Adrenal gland (tissue), 7 donors: ENCODE measurements around a stretch of chr10.

DNA sequence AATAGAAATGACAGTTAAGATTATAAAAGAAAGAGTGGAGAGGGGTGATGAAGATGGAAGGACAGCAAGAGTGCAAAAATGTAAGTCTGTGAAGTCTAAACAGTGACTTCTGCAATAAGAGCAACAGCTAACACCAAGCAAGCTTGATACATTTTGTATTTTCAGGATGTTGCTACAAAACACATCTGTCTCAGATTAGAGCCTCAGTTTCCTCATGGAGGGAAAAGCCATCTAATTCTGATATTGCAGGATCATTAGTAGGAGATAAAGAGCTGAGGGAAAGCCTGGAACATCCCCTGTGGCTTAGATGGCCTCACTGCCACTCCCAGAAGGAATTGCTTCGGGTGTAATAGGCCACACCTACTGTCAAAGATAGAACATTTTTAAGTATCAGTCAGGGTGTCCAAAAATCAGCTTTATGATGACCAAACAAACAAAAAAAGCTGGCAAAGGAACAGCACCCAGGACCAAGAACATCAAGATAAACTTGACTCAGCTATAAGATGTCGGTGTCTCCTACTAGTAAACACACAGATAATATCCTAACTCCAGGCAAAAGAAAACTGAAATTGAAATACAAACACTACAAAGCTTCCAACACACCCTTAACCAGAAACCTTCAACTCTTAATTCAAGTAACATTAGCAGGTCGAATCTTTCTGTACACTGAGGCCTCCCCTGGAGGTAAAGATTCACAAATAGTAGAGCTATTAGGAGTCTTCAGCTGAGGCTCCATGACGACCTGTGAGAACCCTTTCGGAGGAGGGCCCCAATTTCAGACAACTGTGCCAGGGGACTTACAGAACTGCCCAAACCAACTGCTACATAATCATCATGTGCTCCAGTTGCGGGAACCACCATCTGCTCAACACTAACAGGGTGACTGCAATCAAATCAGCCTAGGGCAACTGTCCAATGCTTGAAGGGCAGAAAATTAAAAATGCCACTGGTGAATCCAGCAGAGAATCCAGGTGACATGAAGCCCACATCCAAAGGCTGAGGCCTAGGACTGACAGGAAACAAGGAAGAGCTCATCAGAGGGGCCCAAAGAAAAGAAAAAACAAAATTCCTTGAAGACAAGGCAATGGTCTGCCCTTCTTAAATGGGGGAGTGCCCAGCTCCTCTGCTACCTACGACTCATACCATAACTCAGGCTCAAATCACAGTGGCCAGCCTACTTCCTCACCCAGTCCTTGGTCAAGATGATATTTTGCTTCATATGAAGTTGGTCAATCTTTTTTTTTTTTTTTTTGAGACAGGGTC, 20.3 kb downstream of the XPNPEP1 start:
- PRO-cap, 3 experiments: no peak in any of the 3 experiments
- RAMPAGE, long total RNA, 4 experiments: no peak in any of the 4 experiments
- RRBS: no CpG with 5 or more reads among the region's 7 CpGs

- PRO-cap, 3 experiments: no peak in any of the 3 experiments
- RAMPAGE, long total RNA, 4 experiments: no peak in any of the 4 experiments
- RRBS: no CpG with 5 or more reads among the region's 2 CpGs
These were observed 36.4 kb upstream of the XPNPEP1 start for GRCh38 chr10:109959793-109960009.

GRCh38 chr10:109961479-109962219, 38.3 kb upstream of the XPNPEP1 start:
- PRO-cap, 3 experiments: no peak in any of the 3 experiments
- RAMPAGE, long total RNA, 4 experiments: no peak in any of the 4 experiments
- RRBS: no CpG with 5 or more reads among the region's 6 CpGs

GRCh38 chr10:110081759-110082455, 74.1 kb downstream of the ADD3 start:
- PRO-cap, 3 experiments: peak in 1 of 3 experiments; most common plus-strand start chr10:110082135 (in 1)
- RAMPAGE, long total RNA, 4 experiments: no peak in any of the 4 experiments
- RRBS: no CpG with 5 or more reads among the region's 3 CpGs

DNA sequence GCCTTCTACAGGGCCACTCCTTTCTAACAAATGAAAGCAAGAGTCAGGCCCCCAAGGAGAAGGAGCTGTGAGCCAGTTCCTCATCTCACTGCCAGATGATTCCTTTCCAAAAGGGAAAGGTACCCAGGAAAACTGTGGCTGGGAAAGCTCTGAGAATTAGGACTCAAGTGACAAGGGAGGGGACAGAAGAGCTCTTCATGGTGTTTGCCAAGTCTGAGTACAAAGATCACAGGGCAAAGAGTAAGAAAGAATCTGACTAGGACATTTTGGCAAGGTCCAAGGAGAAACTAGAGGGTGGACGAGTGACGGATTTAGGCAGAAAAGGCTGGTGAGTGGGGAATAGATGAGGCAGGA, 3.4 kb upstream of the MXI1 start:
- PRO-cap, 3 experiments: no peak in any of the 3 experiments
- RAMPAGE, long total RNA, 4 experiments: no peak in any of the 4 experiments
- RRBS: no CpG with 5 or more reads among the region's 2 CpGs

- PRO-cap, 3 experiments: peak in 3 of 3 experiments; most common plus-strand start chr10:110210112 (in 3); most common minus-strand start chr10:110210279 (in 3)
- RAMPAGE, long total RNA, 4 experiments: no peak in any of the 4 experiments
- RRBS: 1% methylated on average over 9 of the region's 60 CpGs
These were observed 2.5 kb downstream of the MXI1 start for GRCh38 chr10:110209767-110210515.

- PRO-cap, 3 experiments: peak in 1 of 3 experiments; most common minus-strand start chr10:110215803 (in 1)
- RAMPAGE, long total RNA, 4 experiments: no peak in any of the 4 experiments
- RRBS: no CpG with 5 or more reads among the region's 3 CpGs
These were observed 8.4 kb downstream of the MXI1 start for GRCh38 chr10:110215746-110216271.

DNA sequence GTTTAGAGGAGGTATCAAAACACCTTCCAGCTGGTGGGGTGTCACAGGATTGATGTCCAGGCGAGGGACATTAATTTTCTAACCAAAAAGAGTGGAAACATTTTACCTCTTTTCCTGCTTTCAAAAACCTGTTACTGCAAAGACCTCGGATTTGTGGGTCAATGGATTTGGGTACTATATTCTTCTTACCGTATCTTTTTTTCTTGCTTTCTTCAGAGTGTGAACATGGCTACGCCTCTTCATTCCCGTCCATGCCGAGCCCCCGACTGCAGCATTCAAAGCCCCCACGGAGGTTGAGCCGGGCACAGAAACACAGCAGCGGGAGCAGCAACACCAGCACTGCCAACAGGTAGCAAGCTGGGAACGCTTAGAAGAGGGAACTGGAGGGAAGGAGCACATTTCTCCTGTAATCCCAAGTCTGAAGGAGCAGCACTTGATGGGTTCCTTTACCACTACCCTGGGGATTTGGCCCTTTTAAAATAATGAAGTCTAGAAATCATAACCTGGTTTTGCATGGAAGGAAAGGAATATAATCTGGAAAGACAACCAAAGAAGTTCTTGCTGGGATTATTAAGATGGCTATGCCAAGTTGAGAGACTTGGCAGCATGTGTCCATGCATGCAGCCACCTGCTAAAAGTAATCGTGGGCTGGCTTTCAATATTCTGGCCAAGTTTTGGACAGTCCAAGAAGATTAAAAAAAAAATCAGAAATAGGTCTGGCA, 20.7 kb downstream of the MXI1 start:
- PRO-cap, 3 experiments: no peak in any of the 3 experiments
- RAMPAGE, long total RNA, 4 experiments: start-site peak on the plus strand in 1 of 4 experiments, centred at position 231 of the sequence, 22 reads per replicate
- RRBS: no CpG with 5 or more reads among the region's 12 CpGs

DNA sequence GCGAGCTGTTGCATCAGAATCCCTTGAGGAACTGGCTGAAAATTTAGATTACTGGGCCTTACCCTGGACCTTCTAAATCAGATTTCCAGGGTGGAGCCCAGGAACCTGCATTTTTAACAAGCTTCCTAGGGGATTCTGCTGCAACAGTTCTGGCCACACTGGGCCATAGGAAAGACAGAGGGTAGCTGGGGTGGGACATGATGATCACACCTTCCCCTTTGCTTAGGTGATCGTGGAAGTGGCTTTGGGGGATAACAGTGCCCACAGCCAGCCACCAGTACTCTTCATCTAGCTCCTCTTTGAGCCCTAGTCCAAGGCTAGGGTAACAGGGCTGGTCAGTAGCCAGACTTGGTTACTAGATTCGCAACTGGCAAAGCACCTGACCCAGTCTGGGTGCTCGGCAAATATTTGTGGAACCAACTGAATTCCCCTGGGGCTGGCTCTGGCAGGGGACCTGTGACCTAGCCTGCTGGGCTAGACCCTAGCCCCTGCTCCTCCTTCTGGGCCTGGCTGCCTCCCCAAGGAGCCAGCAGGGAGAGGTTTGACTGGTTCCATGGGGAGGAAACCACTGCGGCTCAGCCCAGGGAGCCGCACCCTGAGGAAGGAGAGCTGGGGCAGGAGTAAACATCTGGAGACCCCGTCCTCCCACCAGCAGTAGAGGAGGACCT, 67.0 kb upstream of the DUSP5 start:
- PRO-cap, 3 experiments: no peak in any of the 3 experiments
- RAMPAGE, long total RNA, 4 experiments: no peak in any of the 4 experiments
- RRBS: no CpG with 5 or more reads among the region's 7 CpGs

DNA sequence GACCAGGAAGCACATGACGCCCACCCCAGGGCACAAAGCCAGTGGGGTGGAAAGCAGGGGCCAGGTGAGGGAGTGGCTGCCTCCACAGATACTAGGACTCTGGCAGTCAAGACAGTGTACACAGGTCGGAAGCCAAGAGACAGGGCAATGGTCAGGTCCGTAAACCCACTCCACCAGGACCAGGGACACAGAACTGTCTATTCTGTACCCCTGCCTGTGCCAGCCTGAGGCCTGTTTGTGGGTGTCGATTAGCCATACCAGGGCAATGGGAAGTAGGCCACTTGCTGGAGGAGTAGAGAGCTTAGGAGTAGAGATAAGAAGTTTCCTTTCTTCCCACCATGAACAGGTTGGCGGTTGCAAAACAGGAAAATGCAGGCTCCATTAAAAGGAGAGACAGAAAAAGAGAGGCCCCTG, 33.2 kb upstream of the DUSP5 start:
- PRO-cap, 3 experiments: no peak in any of the 3 experiments
- RAMPAGE, long total RNA, 4 experiments: no peak in any of the 4 experiments
- RRBS: no CpG with 5 or more reads among the region's 5 CpGs

GRCh38 chr10:110500918-110502111, 3.6 kb downstream of the DUSP5 start:
- PRO-cap, 3 experiments: peak in 3 of 3 experiments; most common plus-strand start chr10:110501324 (in 1); most common minus-strand start chr10:110501389 (in 3)
- RAMPAGE, long total RNA, 4 experiments: no peak in any of the 4 experiments
- RRBS: no CpG with 5 or more reads among the region's 14 CpGs

DNA sequence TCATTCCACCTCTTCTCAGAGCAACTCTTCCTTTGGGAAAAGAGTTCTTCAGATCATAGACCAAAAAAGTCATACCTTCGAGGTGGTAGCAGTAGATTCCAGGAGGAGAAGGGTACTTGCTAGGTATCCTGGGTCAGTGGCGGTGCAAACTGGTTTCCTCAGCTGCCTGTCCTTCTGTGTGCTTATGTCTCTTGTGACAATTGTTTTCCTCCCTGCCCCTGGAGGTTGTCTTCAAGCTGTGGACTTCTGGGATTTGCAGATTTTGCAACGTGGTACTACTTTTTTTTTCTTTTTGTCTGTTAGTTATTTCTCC, 13.4 kb downstream of the DUSP5 start:
- PRO-cap, 3 experiments: no peak in any of the 3 experiments
- RAMPAGE, long total RNA, 4 experiments: no peak in any of the 4 experiments
- RRBS: no CpG with 5 or more reads among the region's 3 CpGs

DNA sequence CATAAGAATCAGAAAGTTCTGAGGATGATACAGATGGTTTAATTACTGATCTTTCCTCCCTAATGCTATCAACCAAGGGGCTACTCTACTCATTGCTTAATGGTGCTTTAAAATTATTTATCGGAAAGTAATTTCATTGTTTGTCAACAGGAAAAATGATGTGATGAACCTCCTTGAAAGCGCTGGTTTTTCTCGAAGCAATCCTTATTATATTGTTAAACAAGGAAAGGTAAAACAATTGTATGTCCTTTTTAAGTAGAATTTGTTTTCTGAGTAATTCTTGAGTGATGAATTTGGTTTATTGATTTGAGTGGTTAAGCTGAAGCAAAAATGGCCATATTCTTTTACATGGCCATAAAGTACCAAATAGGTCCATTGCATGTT, 11.0 kb downstream of the SMC3 start:
- PRO-cap, 3 experiments: no peak in any of the 3 experiments
- RAMPAGE, long total RNA, 4 experiments: no peak in any of the 4 experiments
- RRBS: no CpG with 5 or more reads among the region's 3 CpGs

DNA sequence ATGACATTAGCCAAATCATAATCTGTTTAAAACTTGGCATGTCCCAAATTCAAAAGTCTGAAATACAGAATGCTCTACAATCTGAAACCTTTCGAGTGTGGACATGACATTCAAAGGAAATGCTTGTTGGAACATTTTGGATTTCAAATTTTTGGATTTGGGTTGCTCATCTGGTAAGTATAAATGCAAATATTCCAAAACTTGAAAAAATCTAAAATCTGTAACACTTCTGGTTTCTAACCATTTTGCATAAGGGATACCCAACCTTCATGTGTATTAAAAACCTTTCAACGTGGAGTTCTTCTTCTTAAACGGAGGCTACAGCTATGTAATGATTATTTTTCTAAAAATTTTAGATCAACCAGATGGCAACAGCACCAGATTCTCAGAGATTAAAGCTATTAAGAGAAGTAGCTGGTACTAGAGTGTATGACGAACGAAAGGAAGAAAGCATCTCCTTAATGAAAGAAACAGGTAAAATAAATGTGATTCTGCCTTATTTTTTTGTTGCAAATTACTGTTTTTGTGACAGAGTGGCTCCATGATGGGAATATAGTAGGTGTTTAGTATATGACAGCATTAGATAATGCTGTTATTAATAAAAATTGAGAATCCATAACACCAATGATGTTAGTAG, 13.2 kb downstream of the SMC3 start:
- PRO-cap, 3 experiments: no peak in any of the 3 experiments
- RAMPAGE, long total RNA, 4 experiments: no peak in any of the 4 experiments
- RRBS: no CpG with 5 or more reads among the region's 5 CpGs

- PRO-cap, 3 experiments: no peak in any of the 3 experiments
- RAMPAGE, long total RNA, 4 experiments: no peak in any of the 4 experiments
- RRBS: no CpG with 5 or more reads among the region's 2 CpGs
These were observed 15.8 kb downstream of the SMC3 start for GRCh38 chr10:110583313-110583603.

DNA sequence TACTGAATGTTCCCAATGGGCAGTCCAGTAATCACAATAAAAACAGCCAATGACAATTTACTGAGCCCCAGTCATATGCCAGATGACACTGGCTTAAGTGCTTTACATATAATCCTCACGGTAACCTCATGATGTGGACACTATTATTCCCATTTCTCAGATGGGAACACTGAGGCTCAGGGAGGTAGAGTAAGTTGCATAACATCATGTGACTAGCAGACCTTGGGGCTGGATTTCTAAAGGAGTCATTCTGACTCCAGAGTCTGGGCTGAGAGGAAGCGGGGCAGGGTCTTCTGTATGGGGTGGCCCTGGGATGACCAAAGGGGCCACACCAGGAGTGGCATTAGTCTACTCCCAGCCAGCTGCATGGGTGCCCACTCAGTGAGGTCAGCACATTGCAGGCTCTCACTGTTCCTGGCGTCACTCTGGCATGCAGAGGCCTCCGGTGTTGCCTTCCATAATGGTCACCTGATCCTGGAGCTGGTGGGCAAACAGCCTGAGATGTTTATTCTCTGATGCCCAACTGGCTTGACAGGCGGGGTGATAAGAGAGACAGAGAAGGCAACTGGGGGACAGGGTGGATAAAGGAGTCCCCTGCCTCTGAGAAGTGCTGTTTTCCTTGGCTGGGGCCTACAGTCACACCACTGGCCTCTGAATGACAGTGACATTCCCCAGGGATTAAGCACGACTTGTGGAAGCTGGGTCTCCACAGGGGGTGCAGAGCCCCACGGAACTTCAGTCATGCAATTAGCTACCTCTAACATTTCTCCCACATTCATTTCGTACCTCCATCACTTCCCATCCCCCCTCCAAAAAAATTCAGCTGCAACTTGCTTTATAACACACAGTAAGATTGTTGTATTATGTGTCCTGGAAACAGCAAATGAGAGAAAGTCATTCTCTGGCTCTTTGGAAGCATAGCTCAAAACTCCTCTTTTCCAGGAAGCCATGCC, 7.3 kb upstream of the RBM20 start:
- PRO-cap, 3 experiments: no peak in any of the 3 experiments
- RAMPAGE, long total RNA, 4 experiments: no peak in any of the 4 experiments
- RRBS: no CpG with 5 or more reads among the region's 8 CpGs

GRCh38 chr10:110820659-110820896, 51.1 kb upstream of the PDCD4 start:
- PRO-cap, 3 experiments: no peak in any of the 3 experiments
- RAMPAGE, long total RNA, 4 experiments: no peak in any of the 4 experiments
- RRBS: no CpG with 5 or more reads among the region's 3 CpGs

DNA sequence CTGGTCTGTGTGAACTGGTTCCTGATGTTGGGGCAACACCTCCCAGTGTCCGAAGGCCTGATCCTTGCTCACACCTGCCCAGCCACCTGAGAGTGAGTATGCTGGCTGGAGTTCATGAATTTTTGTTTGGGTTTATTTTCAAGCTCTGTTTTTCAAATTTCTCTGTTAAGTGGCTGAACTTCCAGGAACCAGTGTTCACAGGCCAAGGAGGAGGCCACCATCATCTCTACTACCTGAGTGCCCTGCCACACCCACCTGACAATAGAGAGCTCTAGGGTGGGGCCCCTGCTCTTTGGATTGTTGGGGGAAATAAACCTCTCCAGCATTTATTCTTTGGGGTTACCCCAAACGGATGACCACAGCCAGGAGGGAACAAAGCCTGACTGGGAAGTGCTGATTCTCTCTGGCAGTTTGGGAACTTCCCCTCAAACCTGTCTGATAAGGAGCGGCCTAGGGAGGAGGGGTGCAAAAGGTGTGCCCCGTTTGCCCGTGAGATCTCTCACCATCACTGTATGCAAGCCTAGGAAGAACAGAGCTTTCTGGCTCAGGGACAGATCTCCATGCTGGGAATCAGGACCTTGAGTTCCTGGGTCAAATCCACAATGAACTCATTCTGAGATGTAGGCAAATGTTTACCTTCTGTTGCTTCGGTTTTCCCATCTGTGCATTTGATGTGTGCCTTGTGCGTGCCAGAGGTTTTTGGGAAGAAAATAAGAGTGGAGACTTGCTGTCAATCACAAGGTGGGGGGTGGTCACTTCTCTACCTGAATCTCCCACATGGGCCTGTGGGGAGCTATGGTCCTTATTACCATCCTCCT, 27.8 kb upstream of the PDCD4 start:
- PRO-cap, 3 experiments: no peak in any of the 3 experiments
- RAMPAGE, long total RNA, 4 experiments: no peak in any of the 4 experiments
- RRBS: no CpG with 5 or more reads among the region's 7 CpGs

DNA sequence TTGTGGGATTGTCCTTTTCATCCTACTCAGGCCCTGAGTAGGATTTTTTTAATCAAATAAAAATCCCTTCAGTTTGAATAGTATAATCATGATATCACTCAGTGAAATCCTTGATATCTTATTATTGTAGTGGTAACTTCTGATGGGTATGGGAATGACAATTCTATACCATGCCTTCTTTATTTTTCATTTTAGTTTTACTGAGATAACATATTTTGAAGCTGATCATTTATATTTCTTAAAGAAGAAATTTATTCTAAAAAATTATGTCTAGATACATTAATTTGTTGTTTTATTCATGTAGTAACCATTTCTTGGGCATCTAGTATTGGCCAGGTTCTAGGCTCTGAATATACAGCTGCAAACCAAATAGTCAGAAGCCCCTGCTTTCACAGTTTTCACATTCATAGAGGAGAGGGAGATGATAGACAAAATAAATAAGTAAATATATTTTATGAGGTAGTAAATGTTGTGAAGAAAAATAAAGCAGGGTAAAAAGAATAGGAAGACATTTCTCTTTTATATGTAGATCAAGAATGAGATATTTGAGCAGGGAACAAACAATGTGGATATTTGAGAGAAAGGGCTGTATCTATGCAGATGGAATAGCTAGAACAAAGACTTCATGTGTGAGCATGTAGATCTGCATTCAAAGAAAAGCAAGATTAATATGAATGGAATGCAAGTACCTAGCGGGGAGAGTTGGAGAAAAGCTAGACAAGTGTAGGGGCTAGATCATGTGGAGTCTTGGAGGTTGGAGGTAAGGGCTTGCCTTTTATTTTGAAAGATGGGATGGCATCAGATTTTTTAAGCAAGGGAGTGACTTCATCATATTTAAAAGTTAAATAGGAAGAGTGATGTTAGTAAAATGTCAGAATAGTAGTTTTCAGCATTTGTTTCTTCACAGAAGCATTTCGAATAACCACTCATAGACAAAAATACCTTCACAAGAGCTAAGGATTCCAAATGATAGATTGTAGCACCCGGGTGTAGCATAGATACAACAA, 26.9 kb downstream of the SHOC2 start:
- PRO-cap, 3 experiments: no peak in any of the 3 experiments
- RAMPAGE, long total RNA, 4 experiments: no peak in any of the 4 experiments
- RRBS: no CpG with 5 or more reads among the region's 3 CpGs

- PRO-cap, 3 experiments: no peak in any of the 3 experiments
- RAMPAGE, long total RNA, 4 experiments: no peak in any of the 4 experiments
- RRBS: no CpG with 5 or more reads among the region's 8 CpGs
These were observed 846 bp downstream of the GPAM start for GRCh38 chr10:112182609-112183228.